Bronchus fibroblast of lung (primary cell): Measurements from ENCODE around the genes OR2T12, OR2M7 and ZNF672.

- RAMPAGE, long total RNA, result no peak
These were observed 25.9 kb upstream of the NLRP3 start for GRCh38 chr1:247389950-247390640.

- RAMPAGE, long total RNA, result no peak
These were observed at the start of gene OR2T12 for GRCh38 chr1:248303179-248303770. TSS of gene OR2T12 (minus strand) at chr1:248303424.

GRCh38 chr1:248324391-248325009 lies at the start of gene OR2M7:
TSS of gene OR2M7 (minus strand) at chr1:248324568.
- RAMPAGE, long total RNA, result no peak

DNA sequence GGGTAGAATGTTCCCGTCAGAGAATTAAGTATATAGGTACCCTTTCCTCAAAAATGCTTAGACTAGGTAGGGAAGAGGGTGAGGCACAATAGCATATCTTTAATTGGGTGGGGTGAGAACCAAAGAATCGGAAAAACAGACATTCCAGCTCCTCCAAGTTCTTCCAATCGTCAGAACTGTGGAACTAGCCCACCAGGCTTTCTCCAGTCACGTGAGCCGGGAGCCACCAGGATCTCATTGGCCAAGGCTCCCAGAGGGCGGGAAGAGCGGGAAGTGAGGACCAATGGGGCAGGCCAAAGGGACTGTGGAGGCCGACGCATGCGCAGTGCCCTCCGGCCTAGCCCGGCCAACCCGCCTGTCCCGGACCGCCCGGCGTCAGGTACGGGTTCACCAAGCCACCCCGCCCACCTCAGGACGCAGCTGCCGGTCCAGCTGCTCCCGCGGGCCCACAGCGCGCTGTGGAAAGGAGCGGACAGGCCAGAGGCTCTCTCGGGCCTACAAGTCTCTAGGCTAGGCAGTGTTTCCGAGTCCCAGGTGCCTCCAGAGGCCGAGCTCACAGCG lies 36.2 kb upstream of the OR2T27 start:
- RAMPAGE, long total RNA, result no peak

DNA sequence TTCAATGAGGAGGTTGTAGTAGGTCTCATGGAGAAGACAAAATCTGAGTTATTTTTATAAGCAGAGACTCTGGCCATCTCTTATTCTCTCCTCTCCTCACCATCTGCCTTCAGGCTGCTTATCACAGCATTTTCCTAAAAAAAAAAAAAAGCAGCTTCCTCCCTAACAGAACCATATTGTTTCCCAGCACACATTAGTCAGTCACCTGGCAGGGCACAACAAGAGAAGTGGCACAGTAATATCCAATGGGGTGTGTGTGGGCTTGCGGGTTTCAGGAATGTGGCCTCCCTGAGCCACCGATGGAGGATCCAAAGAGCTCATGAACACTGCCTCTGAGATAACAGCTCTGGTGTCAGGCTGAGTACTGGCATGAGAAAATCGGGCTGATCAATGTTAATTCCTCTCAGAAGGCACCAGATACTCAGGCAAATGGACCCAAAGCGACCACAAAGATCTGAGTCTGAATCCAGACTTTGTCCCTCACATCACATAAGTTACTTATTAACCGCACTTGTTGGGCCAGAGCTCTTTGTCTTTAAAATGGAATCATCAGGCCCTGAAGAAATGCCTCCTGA lies 2.2 kb upstream of the LYPD8 start:
- RAMPAGE, long total RNA, result no peak

DNA sequence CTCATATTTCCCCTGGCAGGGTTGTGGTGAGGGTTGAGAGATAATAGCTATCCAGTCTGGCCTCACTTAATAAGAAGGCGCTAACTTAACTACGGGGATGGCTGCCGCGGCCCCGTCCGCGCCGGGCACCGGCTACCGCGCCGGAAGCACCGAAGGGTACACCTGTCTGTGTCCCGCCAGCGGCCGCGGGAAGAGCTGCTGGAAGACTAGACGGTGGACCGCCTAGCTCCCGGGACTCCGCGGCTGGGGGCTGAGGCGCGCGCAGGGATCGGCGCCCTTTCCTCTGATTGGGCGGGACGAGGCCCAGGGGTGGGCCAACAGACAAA lies 257 bp upstream of the ZNF672 start:
- RAMPAGE, long total RNA, result no peak

GRCh38 chr1:248838130-248839321 lies at the start of gene ZNF672:
TSS of gene ZNF672 (plus strand) at chr1:248838224.
- RAMPAGE, long total RNA, result start-site peak on the plus strand at chr1:248838328-248838347, 30 and 22 reads in 2 replicates

- RAMPAGE, long total RNA, result no peak
These were observed 7.9 kb downstream of the PGBD2 start for GRCh38 chr1:248913974-248914339.